ENCODE measurements around the gene HAAO.

GRCh38 chr2:40451317-40451424 is 719 bp downstream of the SLC8A1 start:
- PRO-cap: no peak
- RAMPAGE, long total RNA: no peak

DNA sequence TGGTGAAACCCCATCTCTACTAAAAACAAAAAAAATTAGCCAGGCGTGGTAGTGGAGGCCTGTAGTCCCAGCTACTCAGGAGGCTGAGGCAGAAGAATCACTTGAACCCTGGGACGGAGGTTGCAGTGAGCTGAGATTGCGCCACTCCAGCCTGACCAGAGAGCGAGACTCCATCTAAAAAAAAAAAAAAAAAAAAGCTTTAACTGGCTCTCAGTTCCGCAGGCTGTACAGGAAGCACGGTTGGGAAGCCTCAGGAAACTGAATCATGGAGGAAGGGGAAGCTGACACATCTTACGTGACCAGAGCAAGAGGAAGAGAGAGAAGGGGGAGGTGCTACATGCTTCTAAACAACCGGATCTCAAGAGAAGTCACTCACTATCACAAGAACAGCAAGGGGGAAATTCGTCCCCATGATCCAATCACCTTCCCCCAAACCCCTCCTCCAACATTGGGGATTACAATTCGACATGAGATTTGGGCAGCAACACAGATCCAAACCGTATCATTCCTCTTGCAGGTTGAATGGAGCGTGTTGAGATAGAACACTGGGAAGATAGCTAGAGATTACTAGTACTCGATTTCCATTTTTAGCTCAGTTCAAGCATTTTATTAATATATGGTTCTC is 505.7 kb upstream of the SLC8A1 start:
- PRO-cap: no peak
- RAMPAGE, long total RNA: no peak

DNA sequence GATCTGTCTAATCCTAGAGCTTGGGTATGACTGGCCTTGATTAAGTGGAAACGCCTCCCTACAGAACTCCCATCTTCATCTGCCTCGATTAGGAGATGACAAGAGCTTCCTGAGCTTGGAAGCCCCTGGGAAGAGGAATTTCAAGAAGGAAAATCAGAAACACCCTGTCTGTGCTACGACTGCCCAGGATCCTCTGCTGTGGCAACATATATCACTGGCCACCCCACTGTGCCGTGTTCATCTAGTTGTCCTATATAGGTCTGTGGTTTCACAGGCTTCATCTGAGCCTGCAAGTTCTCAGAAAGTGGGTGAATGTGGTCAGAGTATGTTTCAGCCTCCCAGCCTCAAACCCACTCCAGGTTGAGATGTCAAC is 151.4 kb upstream of the PKDCC start:
- PRO-cap: no peak
- RAMPAGE, long total RNA: no peak

- PRO-cap: no peak
- RAMPAGE, long total RNA: no peak
These were observed 142.1 kb upstream of the PKDCC start for GRCh38 chr2:41905670-41906106.

GRCh38 chr2:41907841-41908226 is 140.0 kb upstream of the PKDCC start:
- PRO-cap: no peak
- RAMPAGE, long total RNA: no peak

DNA sequence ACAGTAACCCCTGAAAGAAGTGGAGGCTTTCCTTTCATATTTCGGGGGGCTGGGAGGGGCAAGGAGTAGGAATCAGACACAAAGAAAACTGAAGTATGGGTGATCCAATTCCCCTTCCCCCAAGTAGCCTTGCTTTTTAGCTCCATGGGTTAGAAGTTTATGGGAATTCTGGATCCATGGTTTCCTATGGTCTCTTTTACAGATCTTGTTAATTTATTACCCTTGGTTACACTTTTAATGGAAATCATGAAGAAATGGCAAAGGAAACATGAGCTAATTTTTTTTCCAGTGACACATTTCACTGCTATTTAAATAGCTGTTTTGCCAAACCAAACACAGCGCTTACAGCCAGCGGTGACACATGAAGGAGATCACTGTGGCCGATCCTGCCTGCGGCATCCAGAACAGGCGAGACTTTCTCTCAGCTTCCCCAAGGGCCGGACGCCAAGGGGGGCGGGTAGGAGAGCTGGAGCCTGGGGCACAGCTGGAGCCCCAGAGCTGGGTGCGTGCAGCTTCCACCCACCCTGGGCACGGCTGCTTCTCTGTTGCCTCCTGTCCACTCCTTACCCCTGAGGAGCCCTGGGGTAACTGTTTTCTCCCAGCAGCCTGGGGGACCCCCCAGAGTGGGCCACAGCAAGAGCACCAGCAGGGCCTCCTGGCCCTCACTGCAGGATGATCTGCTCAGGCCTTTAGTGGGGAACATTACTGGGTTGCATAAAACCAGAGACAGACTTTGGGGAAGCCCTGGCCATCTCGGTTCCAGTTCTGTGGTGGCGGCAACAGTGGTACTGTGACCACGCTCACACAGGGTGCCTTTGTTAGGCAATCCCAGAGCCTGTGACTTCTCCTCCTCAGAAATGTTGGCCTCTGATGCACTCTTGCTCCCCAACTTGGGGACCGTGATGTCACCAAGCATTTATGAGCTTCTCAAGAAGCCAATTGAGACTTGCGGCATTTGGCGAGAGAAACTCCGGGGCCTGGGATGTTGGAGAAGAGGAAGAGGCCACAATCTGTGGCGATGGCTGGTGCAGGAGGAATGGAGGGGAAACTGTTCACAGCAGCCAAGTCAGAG is 81.2 kb upstream of the PKDCC start:
- PRO-cap: no peak
- RAMPAGE, long total RNA: no peak

DNA sequence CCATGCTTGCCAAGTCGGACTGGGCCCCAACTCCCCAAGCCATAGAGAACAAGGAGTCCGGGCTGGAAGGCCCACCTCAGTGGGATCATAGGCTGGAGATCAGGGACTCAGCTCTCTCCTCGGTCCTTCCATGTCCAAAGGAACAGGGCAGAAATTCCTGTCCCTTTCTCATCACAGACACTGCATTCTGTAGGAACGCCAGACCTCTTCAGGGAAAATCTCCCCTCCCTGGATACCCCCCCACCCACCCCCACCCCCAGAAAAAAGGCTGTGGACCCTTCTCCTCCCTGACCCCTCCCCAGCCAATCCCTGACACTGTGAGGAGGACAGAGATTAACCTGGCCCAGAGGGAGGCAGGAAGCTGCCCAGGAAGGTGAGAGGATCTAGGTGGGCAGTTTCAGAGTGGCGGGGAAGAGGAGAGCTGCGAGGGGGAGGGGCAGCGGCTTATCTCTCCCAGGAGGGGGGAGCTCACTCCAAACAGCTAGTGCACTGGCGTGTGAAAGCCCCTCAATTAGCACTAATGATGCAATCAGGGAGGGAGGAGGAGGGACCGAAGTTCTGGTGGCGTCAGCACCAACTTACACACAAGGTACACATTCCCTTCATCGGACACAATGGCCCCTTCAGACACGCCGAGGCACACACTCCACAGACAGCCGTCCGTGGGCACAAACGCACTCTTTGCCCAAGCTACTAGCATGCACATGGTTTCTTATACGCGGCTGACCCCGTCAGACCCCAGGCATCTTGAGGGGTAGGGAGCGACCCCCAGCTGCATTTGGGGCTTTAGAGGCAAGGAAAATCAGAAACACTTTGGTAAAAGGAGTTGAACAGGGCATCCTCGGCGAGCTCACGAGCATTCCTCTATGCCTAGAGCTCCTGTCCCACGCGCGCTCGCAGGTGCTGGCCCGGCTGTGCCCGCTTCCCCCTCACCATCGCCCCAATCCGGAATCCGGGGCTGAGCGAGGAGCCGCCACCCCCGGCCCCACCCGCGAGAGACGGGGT is 1.1 kb upstream of the PKDCC start:
- PRO-cap: no peak
- RAMPAGE, long total RNA: no peak

GRCh38 chr2:42052794-42053742 is 5.2 kb downstream of the PKDCC start:
- PRO-cap: no peak
- RAMPAGE, long total RNA: no peak

GRCh38 chr2:42091960-42092785 is 44.4 kb downstream of the PKDCC start:
- PRO-cap: no peak
- RAMPAGE, long total RNA: no peak

DNA sequence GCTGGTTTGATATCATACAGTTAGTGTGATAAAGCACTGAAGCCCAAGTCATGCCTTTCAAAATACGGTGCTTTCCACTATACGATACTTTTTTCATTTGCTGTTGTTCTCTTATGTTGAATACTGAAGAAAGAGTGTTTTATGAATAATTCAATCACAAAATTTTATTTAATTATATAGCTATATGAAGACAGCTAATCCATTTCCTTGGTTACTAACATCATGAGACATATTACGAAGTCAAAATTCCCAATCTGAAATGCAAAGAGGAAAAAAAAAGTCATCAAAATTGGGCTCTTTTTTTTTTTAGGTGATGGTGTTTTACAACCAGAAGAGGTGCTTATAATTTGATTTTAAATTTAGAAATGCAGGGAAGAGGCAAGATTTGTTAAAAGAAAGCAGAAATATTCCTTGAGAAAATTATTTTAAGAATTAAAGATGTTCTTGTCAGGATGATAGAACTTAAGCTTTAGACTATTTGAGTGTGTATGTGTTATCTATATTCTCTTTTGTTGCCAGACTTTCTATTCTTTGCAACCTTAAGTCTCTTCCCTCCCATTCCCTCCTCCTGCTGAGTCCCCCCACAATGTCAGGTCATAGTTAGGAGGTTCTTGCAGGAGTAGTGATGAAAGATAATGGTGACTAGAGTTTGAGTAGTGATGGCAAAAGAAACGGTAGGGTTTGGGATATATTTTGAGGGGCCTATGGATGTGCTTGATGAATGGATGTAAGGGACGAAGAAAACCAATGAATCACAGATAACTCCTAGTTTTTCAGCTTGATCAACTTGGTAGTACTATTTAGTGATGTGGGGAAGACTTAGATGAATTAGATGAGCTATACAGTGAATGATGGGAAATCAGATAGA is 20.8 kb downstream of the EML4 start:
- PRO-cap: no peak
- RAMPAGE, long total RNA: no peak

- PRO-cap: no peak
- RAMPAGE, long total RNA: no peak
These were observed 31.1 kb downstream of the COX7A2L start for GRCh38 chr2:42329822-42330485.

GRCh38 chr2:42368879-42369333 is 7.9 kb upstream of the COX7A2L start:
- PRO-cap: no peak
- RAMPAGE, long total RNA: no peak

DNA sequence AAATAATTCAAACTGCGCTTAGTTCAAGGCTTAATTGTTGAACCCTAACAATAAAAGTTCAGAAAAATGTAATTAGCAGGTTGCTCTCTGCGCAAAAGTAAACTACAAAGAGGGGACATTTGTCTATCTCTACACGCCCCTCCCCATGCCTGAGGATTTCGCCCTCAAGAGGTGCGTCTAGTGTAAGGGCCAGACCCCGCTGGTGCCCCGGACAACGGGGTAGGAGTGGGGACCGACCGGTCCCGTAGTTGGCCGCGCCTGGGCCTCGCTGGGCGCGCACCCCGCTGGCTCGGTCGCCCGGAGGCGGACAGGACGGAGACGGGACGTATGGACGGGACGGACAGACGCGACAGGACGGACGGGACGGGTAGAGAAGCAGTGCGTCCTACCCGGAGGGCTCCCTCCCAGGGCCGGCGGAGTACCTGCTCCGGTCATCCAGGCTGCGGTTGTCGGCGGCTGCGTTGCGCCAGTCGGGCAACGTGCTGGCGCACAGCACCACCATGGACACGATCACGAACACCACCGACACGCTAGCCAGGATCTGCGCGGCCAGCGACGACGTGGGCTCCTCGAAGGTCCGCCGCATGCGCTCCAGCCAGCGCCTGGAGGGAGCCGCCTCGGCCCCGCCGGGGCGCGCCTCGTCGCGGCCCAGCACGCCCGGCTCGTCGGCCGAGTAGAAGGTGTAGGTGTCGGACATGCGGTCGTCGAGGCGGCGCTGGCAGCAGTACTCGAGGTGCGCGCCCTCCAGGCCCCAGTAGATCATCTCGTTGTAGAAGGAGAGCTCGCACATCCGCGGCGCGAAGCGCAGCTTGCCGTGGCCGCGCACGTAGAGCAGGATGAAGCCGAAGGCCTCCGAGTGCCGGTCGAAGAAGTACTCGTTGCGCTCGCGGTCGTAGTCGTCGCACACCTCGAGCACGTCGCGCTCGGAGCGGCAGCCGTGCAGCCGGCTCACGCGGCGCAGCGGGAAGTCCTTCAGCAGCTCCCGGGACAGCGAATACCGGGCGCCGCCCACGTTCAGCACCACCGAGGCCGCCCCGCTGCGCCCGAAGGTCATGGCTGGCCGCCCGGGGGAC is 998 bp downstream of the KCNG3 start:
- PRO-cap: no peak
- RAMPAGE, long total RNA: no peak

DNA sequence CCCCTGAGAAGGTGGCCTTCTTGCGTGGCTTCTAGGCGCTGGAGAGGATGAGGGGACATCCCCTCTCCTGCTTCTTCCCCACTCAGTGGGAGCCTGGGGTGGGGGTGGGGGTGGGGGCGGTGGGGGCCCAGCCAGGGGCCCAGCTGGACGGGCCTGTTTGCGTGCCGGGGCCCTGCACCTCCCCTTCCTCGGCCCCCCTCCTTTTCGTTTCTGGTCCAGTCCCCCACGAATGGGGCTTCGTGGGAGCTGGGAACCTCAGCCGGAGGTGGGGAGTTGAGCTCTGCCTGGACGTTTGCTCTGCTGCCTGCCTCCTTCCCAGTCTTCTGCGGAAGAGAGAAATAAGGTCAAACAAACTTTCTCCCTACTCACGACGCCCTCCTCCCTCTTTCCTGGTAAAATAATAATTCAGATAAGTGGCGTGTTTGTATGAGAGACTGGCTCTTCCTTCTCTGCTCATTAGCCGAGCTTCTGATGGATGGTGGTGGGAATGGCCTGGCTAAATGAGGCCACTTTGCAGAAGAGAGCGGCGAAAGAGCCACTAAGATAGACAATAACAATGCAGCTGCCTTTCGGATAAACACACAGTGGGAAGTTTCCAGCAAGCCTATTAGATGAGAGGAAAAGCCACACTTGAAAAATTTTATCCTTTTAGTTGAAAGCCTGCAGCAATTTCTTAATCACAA is 803 bp downstream of the MTA3 start:
- PRO-cap: no peak
- RAMPAGE, long total RNA: no peak

GRCh38 chr2:42752252-42752575 is 11.7 kb downstream of the OXER1 start:
- PRO-cap: no peak
- RAMPAGE, long total RNA: no peak

GRCh38 chr2:42755163-42755844 is 8.6 kb downstream of the OXER1 start:
- PRO-cap: no peak
- RAMPAGE, long total RNA: no peak

GRCh38 chr2:42791919-42793234 is at the start of gene HAAO:
Gene HAAO, minus strand, starts transcription at chr2:42792583.
- PRO-cap: no peak
- RAMPAGE, long total RNA: no peak

DNA sequence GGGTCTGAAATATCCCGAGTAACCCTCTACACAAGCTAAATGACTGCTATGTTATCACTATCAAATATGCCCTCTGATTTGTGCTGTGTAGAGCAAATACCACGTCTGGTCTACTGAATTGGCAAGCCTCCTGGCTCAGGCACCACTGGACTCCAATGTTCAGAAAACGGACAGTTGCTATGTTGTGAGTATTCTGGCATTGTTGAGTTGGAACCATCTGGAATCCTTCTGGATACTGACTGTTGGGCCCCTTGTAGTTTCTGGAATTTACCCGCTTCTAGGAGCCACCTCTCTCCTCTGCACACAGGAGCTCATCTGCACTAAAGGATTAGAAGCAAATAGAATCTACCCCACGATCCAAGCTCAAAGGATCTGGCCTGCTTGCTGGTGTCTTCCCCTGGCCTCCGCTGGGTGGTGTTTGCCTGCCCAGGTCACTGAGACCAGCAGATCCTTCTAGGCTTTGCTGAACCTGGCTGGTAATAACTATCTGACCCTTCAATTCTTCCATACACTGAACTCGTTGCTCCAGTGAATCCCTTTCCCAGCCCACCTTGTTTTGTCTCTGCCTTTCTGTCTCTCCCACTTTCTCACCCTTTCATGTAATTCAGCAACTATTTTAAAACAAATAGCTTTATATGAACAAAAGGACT is 2.0 kb upstream of the HAAO start:
- PRO-cap: no peak
- RAMPAGE, long total RNA: no peak

GRCh38 chr2:42809525-42809763 is 17.1 kb upstream of the HAAO start:
- PRO-cap: no peak
- RAMPAGE, long total RNA: no peak

- PRO-cap: no peak
- RAMPAGE, long total RNA: no peak
These were observed 19.2 kb upstream of the HAAO start for GRCh38 chr2:42811467-42812066.

Data from Karpas-422 (cell line).